HEK293 (cell line): ENCODE measurements around a stretch of chr18.

GRCh38 chr18:3253177-3253581 is 5.6 kb downstream of the MYL12A start:
- PRO-cap, result no peak
- RRBS, 2 experiments, result no CpG with 5 or more reads among the region's 5 CpGs

DNA sequence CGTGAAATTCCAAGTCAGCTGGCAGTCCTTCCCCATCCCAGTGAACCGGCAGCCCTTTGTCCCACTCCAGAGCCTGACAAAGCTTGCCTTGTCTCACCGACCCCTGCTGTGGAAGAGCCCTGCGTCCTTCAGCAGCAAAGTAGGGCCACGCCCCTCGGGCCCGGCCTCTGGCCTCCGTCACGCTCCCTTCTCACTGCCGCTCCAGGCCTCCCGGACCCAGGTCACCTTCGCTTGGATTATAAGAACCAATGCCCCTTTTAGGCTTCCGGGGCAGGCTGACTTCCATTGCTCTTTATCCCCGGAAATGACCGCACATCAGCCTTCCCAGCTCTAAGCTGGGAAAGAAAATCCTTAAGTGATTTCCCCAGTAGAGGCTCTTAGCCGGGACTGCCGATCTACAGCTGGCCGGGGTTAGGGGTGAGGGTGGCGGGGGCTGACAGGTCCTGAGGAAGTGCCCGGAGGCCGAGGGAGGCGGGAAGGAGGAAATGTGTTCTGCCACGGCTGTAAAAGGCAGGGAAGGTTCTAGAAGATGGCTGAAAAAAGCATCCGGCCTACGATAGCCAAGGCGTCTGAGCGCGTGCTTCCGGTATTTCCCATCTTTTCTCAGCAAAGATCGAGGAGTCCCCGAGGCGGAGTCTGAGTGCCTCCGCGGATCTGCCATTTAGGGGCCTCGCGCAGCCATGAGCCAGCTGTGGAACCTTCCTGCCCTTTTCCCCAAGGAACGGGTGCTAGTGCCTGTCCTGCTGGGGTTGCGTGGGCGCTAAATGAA is 89.5 kb upstream of the TGIF1 start:
- PRO-cap, result no peak
- RRBS, 2 experiments, result 93 to 95% methylated on average over 19 to 20 of the region's 39 CpGs

DNA sequence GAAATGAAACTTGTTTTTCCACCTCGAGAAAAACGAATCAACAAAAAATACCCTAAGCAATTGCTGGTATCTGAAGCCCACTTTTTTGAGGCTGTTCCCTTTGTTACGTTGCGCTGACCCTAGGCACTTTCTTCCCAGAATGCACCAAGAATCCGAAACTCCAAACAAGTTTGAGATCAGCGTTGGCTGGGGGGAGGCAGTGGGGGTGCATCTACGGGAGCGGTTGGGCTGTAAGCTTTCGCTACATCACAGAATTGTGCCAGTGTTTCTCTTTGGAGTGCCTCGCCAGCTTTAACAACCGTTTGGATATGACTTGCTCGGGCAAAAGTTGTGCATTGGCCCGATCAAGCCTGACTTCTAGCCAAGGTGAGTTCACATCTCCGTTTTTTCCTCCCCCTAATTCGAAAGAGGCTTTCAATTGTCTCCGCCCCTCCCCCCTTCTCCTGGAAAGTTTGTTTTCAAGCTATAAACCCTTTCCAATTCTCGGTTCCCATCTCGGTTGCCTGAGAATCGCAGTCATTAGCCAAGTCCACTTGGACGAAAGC is 2.5 kb upstream of the TGIF1 start:
- PRO-cap, result bidirectional peak, plus-strand start at position 199 of the sequence, minus-strand start at position 141 of the sequence
- RRBS, 2 experiments, result no CpG with 5 or more reads among the region's 20 CpGs

GRCh38 chr18:3454402-3455677 is 4.9 kb downstream of the TGIF1 start:
- PRO-cap, result bidirectional peak, plus-strand start at chr18:3455048, minus-strand start at chr18:3454822
- RRBS, 2 experiments, result no CpG with 5 or more reads among the region's 8 CpGs

- PRO-cap, result bidirectional peak, plus-strand start at chr18:3594077, minus-strand start at chr18:3593936; bidirectional peak, plus-strand start at chr18:3594462, minus-strand start at chr18:3594334
- RRBS, 2 experiments, result no CpG with 5 or more reads among the region's 16 CpGs
These were observed 144.3 kb downstream of the TGIF1 start for GRCh38 chr18:3594035-3594816.

GRCh38 chr18:3594817-3595410 is 144.9 kb downstream of the TGIF1 start:
- PRO-cap, result no peak
- RRBS, 2 experiments, result no CpG with 5 or more reads among the region's 8 CpGs

DNA sequence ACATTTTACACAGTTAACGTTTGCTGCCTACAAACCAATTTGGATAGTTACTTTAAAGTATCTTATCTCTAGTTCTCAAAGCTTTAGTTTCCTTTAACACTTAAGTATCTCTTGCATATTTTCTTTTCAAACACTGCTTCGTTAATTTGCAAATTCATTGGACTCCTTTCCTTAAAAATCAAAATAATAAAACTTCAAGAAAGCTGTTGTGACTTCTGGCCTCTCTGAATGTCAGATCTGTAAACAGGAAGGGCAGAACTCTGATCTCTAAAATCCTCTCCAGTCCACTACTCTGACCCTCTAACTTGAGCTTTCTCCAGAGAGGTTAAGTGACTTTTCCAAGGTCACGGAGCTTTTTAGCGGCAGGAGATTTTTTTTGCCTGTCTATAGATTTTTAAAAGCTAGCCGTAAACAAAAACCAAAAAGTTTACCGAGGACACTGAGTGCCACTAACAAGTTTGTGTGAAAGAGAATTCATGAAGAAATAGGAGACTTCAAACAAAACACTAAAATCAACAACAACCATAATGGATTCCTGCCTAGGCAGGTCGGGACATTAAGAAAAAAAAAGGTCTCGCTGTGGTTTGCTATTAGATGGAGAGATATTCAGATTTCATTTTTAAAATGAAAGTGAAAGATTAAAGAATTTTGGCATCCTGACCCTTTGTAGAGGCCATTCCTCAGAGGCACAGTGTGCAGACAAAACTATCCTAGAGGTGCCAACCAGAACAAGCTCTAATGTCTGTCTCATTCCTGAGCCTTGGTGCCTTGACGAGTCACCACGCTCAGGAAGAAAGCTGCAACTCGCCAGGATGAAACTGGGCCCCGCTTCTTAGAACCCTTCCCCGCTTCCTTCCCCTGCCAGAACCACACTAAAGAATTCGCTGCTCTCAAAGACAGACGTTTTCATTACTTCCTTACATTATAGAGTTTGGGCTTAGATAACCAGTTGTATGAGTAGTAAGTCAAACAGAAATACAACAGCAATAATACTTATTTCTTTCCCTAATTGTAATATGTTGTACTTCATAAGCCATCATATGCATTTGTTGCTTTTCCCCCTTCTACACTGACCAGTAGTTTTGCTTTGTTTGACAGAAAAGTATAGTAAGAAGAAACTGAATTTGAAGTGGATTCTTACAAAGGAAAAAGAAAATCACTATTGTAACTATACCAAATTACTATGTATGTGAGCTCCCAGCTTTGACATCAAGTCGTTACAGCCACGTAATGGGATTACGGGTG is 155.9 kb downstream of the TGIF1 start:
- PRO-cap, result no peak
- RRBS, 2 experiments, result no CpG with 5 or more reads among the region's 18 CpGs

GRCh38 chr18:3666990-3667505 is 217.1 kb downstream of the TGIF1 start:
- PRO-cap, result no peak
- RRBS, 2 experiments, result no CpG with 5 or more reads among the region's 7 CpGs

GRCh38 chr18:3723039-3723324 is 273.0 kb downstream of the TGIF1 start:
- PRO-cap, result no peak
- RRBS, 2 experiments, result no CpG with 5 or more reads among the region's 1 CpG

- PRO-cap, result no peak
- RRBS, 2 experiments, result no CpG with 5 or more reads among the region's 5 CpGs
These were observed 420.9 kb downstream of the TGIF1 start for GRCh38 chr18:3870770-3871405.

- PRO-cap, result no peak
- RRBS, 2 experiments, result no CpG with 5 or more reads among the region's 6 CpGs
These were observed 462.2 kb downstream of the DLGAP1 start for GRCh38 chr18:3992798-3993417.

- PRO-cap, result no peak
- RRBS, 2 experiments, result no CpG with 5 or more reads among the region's 5 CpGs
These were observed 190.7 kb downstream of the DLGAP1 start for GRCh38 chr18:4264205-4264936.

- PRO-cap, result no peak
- RRBS, 2 experiments, result no CpG with 5 or more reads among the region's 32 CpGs
These were observed 192.8 kb downstream of the AKAIN1 start for GRCh38 chr18:5004046-5004940.

DNA sequence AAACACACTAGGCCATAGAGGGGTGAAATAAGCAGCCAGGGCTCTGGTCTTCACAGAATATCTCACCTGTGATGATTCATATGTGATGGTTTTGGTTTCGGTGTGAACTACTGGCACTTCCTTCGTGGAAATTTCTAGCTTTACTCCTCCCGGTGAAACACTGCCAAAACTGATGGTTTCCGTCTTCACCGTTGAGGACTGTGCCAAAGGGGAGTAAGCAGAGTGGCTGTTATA is 100.5 kb upstream of the ZBTB14 start:
- PRO-cap, result no peak
- RRBS, 2 experiments, result no CpG with 5 or more reads among the region's 5 CpGs

GRCh38 chr18:5396969-5397679 is 101.6 kb upstream of the ZBTB14 start:
- PRO-cap, result no peak
- RRBS, 2 experiments, result no CpG with 5 or more reads among the region's 23 CpGs

DNA sequence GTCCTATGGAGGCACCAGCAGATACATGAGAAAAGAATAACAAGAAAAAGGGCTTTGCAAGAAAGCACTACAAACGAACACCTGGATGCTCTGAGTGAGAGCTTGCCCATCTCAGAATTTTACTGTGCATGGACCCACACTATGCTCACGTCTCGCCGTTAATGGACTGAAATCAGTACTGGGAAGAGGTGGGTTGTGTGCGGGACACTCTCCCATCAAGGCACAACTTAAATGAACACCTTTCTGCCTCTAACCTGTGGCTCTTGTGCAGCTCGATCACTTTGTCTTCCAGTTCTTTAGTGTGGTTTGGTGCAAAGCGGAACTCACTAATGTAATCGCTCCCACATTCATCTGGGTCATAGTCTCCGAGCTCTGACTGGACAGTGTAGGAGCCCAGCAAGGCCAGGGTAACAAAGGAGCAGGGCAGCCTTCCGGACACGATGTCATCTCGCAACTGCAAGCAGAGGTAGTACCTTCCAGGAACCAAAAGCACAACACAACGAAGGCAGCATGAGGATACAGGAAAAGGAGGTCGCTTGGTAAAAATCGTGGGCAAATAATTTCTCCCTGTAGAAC is 110.1 kb downstream of the EPB41L3 start:
- PRO-cap, result no peak
- RRBS, 2 experiments, result no CpG with 5 or more reads among the region's 15 CpGs

DNA sequence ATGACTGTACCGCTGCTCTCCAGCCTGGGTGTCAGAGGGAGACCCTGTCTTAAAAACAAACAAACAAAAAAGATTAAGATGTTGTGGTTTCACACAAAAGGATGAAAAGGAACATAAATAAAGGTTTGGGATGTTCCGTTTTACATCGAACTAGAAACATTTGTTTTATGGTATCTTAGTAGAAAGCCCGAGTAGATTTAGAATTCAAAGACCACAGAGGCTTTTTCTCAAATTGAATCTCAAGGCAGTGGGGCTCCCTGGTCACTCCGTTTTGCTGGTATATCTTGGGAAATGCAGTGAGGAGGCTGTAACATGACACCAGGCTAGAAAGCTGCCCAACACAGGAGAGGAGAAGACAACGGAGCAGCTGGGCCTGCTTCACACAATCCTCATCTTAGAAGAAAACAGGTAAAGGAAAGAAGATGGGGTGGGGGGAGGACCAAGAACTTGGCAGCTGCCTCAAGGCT is 38.2 kb upstream of the EPB41L3 start:
- PRO-cap, result bidirectional peak, plus-strand start at position 337 of the sequence, minus-strand start at position 273 of the sequence
- RRBS, 2 experiments, result no CpG with 5 or more reads among the region's 6 CpGs

DNA sequence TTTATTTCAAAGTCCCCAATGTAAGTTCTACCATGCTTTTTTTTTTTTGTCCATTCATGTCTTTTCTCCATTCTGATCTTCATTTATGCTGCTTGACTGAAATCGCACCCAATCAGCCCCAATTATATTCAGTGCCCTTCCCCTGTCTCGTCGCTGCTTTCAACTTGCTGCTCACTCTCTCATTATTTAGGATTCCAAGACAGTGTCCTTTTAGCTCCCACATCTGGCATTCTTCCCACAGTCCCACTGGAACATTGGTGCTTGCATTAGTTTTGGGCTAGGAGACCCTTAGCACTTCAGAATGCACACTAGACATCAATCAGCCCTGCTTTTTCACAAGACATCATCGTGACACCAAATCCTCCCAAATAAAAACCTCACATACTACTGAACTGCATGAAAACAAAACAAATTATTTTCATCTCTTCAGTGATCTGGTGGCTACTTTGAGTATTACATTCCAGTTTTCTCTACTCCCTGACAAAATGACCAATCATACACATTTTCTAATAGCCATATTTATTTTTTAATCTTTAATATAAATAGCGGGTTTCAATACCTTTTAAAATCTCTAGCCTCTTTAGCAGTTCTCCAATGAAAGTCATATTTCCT is 82.2 kb upstream of the EPB41L3 start:
- PRO-cap, result no peak
- RRBS, 2 experiments, result no CpG with 5 or more reads among the region's 5 CpGs

- PRO-cap, result bidirectional peak, plus-strand start at chr18:5628669, minus-strand start at chr18:5628526
- RRBS, 2 experiments, result under 1% methylated on average over 26 of the region's 52 CpGs
These were observed 84.5 kb upstream of the EPB41L3 start for GRCh38 chr18:5628248-5628788.

DNA sequence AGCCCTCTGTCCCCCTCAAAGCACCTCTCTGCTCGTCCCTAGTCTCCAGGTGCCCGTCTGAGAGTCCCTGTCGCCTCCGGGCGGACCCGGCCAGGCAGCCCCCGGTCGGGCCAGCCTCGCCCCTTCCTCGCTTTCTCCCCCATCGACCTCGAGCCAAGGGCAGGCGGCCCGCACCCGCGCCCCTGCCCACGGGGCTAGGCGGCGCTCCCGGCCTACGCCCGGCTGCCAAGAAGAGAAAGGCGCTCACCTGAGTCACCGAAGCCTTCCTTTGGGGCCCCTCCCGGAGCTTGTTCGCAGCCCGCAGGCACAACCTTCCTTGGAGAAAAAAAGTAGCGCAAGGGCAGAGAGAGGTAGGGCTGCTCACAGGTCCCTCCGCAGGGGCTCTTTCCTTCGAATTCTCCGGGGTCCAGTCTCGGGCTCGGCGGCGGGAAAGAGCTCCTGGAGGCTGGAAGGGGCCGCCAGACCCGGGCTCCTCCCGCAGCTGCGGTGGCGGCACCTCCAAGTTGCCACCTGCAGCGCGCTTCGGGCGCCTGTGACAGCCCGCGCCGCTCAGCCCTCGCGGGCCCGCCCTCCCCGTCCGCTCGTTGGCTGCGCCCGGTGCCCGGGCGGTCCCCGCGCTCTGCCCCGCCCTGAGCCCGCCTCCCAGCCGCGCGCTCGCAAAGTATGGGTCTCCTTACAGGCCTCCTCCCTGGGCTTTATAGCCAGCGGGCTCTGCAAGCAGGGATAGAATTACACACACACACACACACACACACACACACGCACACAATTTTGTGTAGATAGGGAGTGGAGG is 86.5 kb upstream of the EPB41L3 start:
- PRO-cap, result bidirectional peak, plus-strand start at position 693 of the sequence, minus-strand start at position 534 of the sequence
- RRBS, 2 experiments, result under 1 to 2% methylated on average over 7 to 13 of the region's 67 CpGs